ENCODE measurements around the genes ZFPM1 and SNAI3.

DNA sequence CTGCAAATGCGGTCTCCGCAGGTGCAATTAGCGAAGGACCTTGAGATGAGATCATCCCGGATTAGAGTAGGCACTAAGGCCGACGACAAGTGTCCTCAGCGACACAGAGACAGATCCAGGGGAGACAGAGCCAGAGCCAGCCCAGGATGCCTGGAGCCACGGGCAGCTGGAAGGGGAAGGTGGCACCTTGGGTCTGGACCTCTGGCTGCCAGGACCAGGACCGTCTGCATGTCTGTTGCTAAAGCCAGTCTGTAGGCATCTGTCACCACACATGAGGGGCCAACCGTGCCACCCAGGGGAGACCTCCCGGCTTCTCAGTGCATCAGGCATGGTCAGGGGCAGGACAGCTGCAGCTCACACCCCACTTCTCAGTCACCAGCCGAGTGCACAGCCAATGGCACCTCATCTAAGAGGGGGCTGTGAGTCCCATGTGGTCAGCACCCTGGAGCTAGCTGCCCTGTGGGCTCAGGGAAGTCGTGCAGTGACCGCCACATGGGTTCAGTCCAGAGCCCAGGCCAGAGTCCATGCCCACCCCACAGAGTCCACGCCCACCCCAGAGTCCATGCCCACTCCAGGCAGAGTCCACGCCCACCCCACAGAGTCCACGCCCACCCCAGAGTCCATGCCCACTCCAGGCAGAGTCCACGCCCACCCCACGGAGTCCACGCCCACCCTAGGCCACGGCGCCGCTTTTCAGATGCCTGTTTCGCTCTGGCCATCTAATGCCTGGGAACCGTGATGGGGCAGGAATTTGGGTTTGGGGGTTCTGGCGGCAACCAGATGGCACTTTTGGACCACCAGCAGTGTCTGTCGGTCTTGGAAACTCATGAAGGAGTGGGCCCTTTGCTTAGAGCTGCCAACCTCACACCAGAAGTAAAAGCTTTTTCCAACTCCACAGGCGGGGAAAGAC is 24.2 kb downstream of the SLC7A5 start:
- PRO-cap, 2 experiments, result peak in 1 of 2 experiments; most common plus-strand start position 112 of the sequence (in 1)

- PRO-cap, 2 experiments, result no peak in any of the 2 experiments
These were observed 710 bp downstream of the SLC7A5 start for GRCh38 chr16:87868678-87868915.

GRCh38 chr16:87947693-87948582 is 3.3 kb upstream of the BANP start:
- PRO-cap, 2 experiments, result peak in 1 of 2 experiments; most common plus-strand start chr16:87948423 (in 1); most common minus-strand start chr16:87948177 (in 1)

- PRO-cap, 2 experiments, result peak in 2 of 2 experiments; most common minus-strand start chr16:87950974 (in 2)
These were observed 490 bp upstream of the BANP start for GRCh38 chr16:87950649-87951239.

GRCh38 chr16:87986480-87986794 is 35.2 kb downstream of the BANP start:
- PRO-cap, 2 experiments, result no peak in any of the 2 experiments

DNA sequence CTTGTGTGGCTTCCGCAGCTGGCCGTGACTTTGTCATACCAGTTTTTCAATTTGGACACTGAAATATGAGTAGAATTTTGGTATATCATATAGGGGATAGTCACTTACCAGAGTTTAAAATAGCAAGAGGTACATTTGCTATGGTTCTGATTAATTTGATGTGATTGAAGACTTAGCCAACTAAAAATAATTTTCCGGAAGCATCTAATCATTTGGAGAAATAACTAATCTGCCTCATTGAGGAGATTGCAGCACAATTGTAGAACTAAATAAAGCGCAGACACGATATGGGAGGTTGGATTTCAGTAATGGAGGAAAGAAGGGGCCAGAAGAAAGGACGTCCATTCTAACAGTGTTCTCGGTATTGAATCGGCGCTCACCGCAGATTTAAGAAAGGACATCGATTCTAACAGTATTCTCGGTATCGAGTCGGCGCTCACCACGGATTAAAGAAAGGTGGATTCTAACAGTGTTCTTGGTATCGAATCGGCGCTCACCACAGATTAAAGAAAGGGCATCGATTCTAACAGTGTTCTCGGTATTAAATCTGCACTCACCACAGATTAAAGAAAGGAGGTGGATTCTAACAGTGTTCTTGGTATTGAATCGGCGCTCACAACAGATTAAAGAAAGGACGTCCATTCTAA is 97.0 kb downstream of the BANP start:
- PRO-cap, 2 experiments, result no peak in any of the 2 experiments

- PRO-cap, 2 experiments, result no peak in any of the 2 experiments
These were observed 167.8 kb downstream of the BANP start for GRCh38 chr16:88118653-88119820.

GRCh38 chr16:88151022-88151661 is 199.9 kb downstream of the BANP start:
- PRO-cap, 2 experiments, result no peak in any of the 2 experiments

- PRO-cap, 2 experiments, result no peak in any of the 2 experiments
These were observed 783 bp downstream of the ZNF469 start for GRCh38 chr16:88383368-88384116.

DNA sequence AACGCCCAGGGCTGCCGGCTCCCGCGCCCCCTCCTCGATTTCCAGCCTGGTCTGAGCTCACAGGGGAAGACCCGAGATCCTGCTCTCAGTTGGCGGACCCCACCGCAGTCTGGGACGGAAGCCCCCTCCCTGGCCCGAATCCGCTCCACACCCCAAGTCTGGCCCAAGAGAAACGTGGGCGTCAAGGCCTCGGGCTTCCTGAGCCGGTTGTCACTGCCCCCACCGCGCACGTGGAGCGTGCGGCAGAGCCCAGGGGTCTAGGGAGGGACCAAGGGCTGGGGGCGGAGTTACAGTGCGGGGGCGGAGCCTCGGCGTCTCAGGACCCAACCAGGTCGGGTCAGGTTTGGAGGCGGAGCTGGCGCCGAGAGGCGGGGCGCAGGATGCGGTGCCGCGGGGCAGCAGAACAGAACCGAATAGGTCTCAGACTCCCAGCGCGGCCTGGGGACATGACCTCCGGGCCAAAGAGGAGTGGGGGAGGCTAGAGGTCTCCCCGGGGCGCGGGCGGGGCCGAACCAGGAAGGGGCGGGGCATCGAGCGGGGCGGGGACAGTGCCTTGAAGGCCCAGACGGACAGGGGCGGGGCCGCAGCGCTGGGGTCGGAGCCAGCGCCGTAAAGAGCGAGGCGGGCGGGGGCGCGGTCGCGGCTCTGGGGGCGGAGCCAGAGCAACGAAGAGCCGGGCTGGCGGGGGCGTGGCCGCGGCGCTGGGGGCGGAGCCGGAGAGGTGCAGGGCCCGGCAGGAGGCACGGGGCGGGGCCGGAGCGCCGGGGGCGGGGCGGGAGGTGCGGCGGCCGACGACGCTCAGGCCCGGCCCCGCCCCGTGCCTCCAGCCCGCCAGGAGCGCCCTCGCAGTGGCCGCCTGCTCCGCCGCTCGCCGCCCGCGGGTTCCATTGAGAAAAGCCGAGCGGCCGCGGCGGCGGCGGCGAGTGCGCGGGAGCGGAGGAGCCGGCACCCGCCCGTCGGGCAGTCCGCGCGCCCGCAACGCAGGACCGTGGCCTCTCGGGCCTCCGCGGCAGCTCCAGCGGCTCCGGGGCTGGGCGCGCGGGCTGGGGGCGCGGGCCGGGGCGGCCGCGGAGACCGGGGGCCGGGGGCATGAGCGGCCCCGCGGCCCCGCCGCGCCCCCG is at the start of gene ZFPM1:
ZFPM1 (plus strand) TSS at position 826 of the 1,121 bp plus-strand sequence.
- PRO-cap, 2 experiments, result peak in 2 of 2 experiments; most common plus-strand start position 922 of the sequence (in 2)

- PRO-cap, 2 experiments, result no peak in any of the 2 experiments
These were observed 9.1 kb downstream of the ZFPM1 start for GRCh38 chr16:88461960-88462735.

- PRO-cap, 2 experiments, result no peak in any of the 2 experiments
These were observed 17.1 kb downstream of the ZFPM1 start for GRCh38 chr16:88470178-88470673.

DNA sequence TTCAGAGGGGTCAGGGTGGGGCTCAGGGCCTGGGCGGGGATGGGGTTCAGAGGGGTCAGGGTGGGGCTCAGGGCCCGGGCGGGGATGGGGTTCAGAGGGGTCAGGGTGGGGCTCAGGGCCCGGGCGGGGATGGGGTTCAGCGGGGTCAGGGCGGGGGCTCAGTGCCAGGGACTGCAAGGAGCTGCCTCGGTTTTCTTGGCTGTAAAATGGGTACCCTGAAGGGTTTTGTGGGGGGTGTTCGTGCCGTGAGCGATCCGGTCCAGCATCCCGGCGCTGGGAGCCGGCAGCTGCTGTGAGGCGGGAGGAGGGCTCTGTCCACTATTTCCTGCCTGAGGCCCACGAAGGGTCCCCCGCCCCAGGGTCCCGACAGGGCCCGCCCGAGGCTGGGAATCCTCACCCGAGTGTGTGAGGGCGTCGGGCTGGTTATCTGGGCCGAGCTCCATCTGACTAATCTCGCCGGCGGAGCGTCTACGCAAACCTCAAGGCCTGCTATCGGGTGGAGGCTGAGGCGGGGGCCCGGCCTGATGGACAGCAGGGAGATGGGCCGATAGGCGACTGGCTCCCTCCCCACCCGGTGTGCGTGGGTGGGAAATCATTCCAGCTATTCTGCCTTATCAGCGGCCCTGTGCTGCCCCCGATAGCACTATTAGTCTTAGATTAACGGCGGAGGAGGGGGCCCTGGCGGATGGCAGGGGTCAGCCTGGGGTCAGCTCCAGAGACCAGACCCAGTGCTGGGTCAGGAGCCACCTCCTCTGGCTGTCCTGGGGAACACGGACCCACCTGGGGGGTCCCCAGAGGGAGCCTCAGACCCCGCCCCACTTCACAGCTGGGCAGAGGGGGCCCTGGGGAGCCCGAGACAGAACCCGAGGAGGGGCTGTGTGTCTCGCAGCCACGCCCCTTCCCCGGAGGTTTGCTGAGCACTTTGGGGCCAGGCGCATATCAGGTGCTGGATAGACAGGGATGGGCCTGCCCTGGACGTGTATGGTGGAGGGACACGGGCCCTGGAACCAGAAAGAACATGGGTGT is 44.6 kb downstream of the ZFPM1 start:
- PRO-cap, 2 experiments, result no peak in any of the 2 experiments

- PRO-cap, 2 experiments, result no peak in any of the 2 experiments
These were observed 44.1 kb upstream of the ZC3H18 start for GRCh38 chr16:88525909-88526608.

- PRO-cap, 2 experiments, result no peak in any of the 2 experiments
These were observed 42.7 kb upstream of the ZC3H18 start for GRCh38 chr16:88527489-88528007.

DNA sequence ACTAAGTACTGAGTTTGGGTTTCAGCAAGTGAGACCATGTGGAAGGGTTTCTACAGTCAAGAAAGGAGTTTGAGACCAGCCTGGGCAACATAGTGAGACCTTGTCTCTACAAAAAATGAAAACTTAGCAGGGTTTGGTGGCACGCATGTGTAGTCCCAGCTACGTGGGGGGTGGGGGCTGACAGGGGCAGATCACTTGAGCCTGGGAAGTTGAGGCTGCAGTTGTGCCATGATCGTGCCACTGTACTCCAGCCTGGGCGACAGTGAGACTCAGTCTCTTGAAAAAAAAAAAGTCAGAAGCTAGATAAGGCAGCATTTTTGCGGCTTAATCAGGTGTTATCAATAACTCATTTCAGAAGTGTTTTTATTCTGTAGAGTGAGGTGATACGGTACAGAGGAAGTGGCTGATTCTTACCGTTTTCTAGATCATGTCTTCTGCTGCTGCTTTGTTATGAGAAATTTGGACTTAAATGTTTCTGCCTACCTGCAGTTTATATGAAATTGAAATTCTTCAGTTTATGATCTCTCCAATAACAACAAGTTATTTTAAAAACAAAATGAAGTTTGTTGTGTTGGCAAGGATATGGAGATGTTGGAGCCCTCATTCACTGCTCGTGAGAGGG is 18.5 kb downstream of the ZC3H18 start:
- PRO-cap, 2 experiments, result no peak in any of the 2 experiments

DNA sequence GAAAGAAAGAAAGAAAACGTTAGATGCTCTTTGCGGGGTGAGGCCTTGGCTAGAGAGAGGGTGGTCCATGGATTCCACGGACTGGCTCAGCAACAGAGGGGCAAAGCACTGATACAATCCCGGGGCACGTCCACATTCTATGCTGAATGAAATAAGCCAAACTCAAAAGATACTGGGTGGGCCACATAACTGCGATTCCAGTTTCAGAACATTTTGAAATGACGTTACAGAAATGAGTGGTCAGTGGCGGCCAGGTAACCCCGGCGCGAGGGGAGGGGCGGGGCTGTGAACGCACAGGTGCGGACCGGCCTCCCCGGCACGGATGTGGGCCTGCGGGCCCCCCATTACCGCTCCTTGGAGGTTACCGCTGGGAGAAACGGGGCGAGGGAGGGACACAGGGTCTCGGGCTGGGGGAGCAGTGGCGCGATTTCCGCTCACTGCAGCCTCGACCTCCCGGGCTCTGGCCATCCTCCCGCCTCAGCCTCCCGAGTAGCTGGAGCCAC is 660 bp downstream of the MVD start:
- PRO-cap, 2 experiments, result no peak in any of the 2 experiments

DNA sequence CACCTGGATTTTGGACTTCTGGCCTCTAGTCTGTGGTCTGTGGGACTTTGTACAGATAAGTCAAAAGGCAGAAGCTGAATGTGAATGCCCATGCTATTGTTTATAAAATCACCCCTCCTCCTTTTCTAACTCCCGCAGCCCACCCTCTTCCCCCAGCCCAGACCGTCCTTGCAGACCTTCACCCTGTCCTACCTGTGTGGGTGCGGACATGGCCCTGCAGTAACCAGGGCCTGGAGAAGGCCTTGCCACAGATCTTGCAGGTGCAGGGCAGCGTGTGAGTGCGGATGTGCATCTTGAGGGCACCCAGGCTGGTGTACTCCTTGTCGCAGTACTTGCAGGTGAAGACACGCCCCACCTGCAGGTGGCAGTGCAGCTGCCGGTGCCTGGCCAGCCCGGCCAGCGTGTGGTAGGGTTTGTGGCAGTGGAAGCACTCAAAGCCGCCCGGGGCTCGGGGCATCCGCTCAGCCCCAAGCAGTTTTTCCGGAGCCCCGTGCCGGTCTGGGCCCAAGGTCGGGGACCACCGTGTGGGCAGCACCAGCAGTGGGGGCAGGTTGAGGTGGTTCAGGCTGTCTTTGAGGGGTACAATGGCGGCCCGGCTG is 5.3 kb downstream of the SNAI3 start:
- PRO-cap, 2 experiments, result no peak in any of the 2 experiments

- PRO-cap, 2 experiments, result peak in 1 of 2 experiments; most common plus-strand start chr16:88686789 (in 1); most common minus-strand start chr16:88686504 (in 1)
These were observed at the start of gene SNAI3 for GRCh38 chr16:88685801-88686964. Gene SNAI3 (minus strand): TSS chr16:88686507.

DNA sequence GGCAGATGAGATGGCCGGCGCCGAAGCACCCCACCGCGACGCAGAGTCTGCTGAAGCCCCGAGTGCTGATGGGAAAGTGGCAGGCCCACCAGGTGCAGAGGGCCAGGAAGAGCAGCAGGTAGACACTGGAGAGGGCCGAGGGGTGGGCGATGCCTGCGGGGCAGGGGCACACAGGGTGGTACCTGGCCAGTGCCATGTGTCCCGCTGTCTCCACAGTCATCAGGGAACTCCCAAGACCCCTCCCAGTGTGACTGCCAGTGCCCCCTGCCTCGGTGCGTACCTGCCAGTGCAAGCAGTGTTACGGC is 31.9 kb downstream of the CTU2 start:
- PRO-cap, 2 experiments, result no peak in any of the 2 experiments

All from Metastatic Liver Carcinoma in the Adrenal Gland (tissue), 2 donors.